Body of pancreas (tissue), 2 donors: ENCODE measurements around the gene CHD9NB.

DNA sequence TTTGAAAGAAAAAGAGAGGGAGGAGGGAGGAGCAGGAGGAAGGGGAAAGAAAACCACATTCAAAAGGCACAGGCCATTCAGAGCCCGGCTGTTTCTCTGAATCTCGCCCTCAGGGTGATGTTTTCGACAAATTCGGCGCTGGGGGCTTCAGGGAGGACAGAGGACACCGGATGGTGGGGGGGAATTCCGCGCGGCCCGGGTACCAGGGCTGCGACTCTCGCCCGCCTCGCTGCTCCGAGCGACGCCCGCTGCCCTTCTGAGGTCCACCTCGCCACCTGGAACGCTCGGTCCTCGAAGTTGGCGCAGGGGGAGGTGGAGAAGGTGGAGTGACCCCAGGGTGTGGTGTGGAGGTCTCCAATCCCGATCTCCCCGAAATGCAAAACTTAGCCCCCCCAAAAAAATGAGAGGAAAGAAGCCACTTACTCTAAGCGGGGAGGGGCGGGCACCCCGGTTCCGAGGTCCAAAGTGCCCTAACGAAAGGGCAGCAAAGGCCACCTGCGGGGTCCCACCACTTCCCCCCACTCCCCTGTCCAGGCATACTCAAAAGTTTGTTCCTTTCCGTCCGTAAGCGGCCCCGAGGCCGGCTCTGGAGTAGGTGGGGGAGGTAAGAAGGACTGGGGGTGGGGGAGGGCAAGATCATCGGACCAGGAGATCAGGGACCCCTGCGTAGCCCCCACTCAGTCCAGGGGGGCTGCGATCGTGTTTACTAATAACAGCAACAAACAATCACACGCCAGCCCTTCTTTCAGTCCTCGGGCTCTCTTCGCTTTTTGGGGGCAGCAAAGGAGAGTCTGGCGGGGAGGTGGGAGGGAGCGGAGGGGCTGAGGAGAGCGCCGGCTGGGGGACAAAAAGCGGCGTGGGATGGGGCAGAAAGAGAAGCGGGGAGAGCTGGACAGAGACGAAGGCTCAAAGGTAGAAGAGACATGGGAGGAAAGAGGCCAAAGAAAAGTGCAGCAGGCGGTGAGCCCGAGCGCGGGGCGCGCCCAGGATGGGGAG lies 1.0 kb downstream of the TOX3 start:
- PRO-cap = no peak
- RAMPAGE, long total RNA, 2 experiments = no peak in any of the 2 experiments

DNA sequence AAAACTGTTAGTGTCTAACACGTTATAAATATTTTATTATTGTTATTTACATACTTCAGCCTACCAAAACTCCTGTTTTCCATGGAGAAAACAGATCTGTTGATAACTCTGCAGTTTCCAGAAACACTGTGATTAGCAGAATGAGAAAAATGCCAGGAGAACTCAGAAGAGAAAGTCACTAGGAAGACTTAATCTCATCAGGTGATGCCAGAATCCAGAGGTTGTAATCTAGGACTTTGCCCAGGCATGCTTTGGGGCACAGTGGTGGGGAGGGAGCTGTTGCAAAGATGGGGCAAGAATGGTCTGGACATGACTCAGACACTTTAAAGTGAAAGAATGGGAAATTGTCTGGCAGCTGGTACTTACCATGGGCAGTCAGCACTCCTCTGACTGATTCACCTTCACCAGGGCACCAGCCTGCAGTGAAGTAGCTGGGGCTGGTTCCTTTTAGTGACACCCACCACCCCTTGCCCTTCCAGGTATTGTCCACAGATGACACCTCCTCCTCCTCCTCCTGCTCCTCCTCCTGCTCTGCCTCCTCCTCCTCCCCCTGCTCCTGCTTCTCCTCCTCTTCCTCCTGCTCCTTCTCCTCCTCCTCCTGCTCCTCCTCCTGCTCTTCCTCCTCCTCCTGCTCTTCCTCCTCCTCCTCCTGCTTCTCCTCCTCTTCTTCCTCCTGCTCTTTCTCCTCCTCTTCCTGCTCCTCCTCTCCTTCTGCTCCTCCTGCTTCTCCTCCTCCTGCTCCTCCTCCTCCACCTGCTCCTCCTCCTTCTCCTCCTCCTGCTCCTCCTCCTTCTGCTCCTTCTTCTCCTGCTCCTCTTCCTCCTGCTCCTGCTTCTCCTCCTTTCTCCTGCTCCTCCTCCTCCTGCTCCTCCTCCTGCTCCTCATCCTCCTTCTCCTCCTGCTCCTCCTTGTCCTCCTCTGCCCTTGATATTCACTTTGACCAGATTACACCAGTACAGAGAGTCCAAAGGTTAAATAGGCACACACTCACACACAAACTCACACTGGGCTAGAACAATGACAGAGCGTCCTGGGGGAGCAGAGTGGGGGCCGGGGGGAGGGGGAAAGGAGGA lies at the start of gene CHD9NB:
CHD9NB (minus strand) TSS at position 503 of the 1,073 bp plus-strand sequence.
- PRO-cap = no peak
- RAMPAGE, long total RNA, 2 experiments = no peak in any of the 2 experiments

DNA sequence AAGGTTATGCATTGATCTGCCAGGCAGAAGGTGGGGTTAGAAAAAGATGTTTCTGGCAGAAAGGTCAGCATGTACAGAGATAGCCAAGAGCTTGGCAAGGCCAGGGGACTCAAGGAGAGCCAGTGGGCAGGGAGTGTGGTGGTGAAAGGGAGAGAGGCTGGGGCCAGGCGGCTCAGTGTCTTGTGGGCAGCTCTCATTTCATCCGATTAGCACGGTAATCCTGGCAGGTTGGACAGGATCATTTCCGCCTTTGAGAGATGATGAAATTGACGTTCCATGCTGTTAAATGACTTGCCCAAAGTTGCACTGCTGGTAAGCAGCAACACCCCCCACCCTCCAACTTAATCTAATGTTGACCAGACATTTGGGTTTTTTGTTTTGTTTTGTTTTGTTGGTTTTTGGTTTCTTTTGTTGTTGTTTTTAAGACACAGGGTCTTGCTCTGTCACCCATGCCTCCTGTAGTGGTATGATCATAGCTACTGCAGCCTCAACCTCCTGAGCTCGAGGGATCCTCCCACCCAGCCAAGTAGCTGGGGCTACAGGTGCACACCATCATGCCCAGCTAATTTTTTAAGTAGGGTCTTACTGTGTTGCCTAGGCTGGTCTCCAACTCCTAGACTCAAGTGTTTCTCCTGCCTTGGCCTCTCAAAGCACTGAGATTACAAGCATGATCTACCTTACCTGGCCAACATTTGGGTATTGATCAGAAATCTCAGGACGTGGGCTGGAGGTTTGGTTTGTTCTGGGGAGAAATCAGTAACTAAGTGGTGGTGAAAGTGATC lies 3.9 kb downstream of the CHD9 start:
- PRO-cap = no peak
- RAMPAGE, long total RNA, 2 experiments = no peak in any of the 2 experiments

DNA sequence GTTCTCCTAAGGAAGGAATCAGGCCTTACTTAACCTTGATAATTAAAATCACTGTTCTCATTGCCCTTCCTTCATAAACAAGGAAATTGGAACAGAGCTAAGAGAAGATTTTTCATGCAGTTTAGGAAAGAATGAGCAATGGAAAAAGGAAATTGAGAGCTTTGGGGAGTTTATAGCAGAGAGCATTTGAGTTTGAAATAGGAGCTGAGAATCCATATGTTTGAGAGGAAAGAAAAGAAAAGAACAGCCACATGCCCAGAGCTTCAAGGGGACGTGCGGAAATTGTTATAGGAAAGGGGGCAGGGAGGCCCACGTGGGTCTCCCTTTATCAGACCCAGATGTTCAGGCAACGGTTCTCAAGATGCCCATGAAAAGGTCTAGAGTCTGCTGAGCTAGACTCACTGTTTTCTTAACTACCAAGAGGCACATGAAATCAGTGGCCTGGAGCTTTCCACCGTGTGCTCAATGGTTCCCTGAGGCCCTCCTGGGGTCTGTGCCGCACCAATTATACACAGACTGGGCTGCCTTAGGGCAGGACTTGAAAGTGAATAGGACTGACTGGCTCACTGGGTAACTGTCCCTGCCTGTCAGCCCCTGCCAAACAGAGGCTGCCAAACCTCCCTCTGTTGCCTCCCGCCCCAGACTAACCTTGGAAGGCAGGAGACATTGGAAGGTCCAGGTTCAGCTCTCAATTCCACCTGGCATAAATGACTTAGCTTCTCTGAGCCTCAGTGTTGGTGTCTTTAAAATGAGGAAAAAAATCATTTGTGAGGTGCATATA lies 31.3 kb downstream of the CHD9 start:
- PRO-cap = no peak
- RAMPAGE, long total RNA, 2 experiments = start-site peak on the plus strand in 1 of 2 experiments, centred at position 435 of the sequence, 11 reads per replicate

DNA sequence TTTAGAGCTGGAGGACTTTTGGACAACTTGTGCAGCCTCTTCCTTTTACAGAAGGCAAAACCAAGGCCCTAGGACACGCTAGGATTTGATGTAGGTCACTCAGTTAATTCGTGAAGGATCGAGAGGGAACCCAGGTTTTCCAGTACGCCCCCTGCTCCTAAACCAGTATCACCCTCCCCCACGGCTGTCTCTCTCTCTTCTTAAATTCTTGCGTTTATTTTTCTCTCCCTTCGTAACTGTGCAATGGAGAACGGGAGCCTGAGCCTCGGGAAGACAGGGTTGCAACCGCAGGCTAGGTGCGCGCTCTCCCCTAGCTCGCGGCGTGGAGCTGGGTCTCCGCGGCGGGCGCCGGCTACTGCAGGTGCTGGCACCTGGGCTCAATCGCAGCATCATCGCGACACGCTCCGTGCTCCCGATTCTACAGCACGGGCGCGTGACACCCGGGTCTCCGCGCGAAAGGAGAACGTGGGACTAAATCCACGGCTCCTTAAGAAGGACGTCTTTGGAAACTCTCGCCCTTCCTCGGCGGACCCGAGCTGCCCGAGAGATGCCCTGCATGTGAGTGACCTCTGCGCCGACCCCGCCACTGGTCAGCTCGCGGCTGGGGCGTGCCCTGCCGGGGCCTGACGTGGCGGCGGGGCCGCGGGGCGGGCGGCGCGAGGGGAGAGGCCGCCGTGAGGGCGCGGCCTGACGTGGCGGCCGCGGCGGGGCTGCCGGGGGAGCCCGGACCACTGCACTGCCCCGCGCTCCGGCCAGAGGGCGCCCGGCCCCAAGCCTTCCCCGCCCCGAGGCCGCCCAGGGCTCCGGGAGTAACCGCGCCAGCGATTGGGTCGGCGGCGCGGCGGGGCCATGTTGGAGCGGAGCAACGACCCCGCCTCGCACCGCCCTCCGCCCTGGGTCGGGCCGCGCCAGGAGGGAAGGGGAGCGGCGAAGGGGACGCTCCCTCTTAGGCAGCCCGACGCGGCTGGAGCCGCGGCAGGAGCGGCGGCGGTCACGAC lies 75.3 kb downstream of the CHD9 start:
- PRO-cap = unidirectional peak, plus-strand start at position 271 of the sequence; bidirectional peak, plus-strand start at position 693 of the sequence, minus-strand start at position 588 of the sequence; bidirectional peak, plus-strand start outside the sequence, minus-strand start at position 966 of the sequence
- RAMPAGE, long total RNA, 2 experiments = no peak in any of the 2 experiments

- PRO-cap = no peak
- RAMPAGE, long total RNA, 2 experiments = no peak in any of the 2 experiments
These were observed 188.9 kb upstream of the RBL2 start for GRCh38 chr16:53245305-53245926.

- PRO-cap = no peak
- RAMPAGE, long total RNA, 2 experiments = no peak in any of the 2 experiments
These were observed 346 bp upstream of the RBL2 start for GRCh38 chr16:53433946-53434304.

DNA sequence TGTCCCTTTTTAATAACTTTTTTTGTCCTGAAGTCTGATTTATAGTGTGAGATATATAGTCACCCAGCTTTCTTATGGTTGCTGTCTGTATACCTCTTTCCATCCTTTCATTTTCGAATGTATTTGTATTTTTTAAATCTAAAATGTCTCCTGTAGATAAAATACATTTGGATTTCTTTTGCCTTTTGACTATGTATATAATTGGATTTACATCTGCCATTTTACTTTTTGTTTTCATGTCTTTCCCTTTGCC lies 26.4 kb downstream of the AKTIP start:
- PRO-cap = no peak
- RAMPAGE, long total RNA, 2 experiments = no peak in any of the 2 experiments

- PRO-cap = no peak
- RAMPAGE, long total RNA, 2 experiments = no peak in any of the 2 experiments
These were observed 2.1 kb downstream of the AKTIP start for GRCh38 chr16:53500787-53501343.

GRCh38 chr16:53519361-53519692 lies 16.3 kb upstream of the AKTIP start:
- PRO-cap = no peak
- RAMPAGE, long total RNA, 2 experiments = no peak in any of the 2 experiments

DNA sequence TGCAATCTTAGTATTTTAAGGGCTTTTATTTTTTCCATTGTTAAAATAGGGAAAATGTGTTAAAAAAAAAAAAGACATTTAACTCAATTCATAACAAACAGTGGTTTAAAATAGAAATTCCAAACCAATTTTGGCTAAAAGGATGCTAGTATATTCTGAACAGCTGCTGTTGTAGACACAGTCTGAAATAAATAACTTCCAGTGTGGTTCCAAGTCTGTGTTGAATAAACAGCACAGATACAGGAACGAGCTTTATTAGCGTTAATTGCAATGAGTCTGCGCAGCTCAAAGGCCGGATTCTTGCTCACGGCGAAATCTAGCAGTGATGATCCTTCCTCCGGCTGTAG lies 46.8 kb upstream of the AKTIP start:
- PRO-cap = no peak
- RAMPAGE, long total RNA, 2 experiments = no peak in any of the 2 experiments

DNA sequence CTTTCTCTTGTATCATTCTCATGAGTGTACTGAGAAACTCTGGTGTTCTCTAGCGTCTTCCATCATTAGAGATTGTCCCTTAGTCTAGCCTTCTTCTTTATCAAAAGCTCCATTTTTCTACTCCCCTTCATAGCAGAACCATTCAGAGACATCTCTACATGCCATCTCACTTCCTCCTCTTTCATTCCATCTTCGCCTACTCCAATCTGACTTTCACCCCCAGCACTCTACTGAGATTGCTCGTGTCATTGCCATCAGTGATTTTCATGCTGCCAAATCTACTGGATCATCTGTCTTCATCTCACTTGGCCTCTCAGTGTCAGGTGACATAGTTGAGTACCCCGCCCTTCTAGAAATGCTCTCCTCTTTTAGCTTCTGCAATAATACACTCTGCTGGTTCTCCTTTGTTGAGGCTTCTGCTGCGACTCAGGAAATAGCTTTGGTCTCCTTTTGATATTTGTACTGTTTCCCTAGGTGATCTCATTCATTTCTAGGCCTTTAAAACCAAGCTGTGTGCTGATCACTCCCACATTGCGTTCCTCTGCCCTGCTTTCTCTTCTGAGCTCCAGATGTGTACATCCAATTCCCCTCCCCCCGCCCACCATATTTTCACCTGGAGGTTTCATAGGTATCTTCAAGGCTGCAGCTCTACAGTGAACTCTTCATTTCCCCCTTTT lies 119.1 kb downstream of the FTO start:
- PRO-cap = no peak
- RAMPAGE, long total RNA, 2 experiments = no peak in any of the 2 experiments

DNA sequence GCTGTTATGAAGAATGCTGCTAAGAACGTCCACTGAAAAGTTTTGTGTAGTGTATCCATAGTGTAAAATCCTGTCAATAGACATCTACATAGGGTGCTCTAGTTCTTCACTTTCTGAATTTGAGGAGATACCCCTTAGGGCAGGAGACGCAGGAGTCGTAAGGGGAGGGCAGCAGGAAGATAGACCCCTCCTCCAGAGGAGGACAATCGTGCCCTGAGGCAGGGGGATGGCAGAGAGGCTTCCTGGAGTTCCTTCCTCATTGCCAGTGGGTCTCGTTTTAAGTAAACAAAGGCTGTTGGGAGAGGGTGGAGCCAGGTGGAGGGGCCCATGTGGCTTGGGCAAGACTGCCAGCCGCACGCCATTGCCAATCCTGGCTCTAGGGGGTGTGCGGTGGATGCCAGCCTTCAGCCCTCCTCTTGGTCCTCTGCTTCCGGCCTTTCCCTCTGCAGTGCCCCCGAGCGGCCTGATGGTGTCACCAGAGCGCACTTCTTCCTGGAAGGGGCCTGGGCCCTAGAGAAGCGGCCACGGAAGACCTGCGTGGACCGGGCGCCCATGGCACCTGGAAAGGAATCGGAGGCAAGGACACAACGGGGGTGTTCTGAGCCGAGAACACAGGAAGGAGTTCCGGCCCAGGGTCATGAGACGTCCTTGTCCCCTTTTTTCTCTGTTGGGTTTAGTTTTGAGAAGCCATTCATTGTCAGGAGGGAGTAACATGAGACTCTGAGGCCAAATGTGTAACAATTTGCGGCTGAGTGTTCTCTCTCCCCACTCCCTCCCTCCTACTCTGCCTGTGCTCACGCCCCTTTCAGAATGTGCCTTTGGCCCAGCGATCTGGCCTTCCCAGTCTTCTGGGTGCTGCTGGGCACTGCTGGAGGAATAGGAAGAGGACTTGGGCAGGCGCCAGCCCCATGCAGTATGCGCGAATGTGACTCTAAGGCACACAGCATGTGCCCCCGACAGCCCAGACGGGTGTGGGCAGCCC lies 92.9 kb downstream of the IRX3 start:
- PRO-cap = no peak
- RAMPAGE, long total RNA, 2 experiments = no peak in any of the 2 experiments

DNA sequence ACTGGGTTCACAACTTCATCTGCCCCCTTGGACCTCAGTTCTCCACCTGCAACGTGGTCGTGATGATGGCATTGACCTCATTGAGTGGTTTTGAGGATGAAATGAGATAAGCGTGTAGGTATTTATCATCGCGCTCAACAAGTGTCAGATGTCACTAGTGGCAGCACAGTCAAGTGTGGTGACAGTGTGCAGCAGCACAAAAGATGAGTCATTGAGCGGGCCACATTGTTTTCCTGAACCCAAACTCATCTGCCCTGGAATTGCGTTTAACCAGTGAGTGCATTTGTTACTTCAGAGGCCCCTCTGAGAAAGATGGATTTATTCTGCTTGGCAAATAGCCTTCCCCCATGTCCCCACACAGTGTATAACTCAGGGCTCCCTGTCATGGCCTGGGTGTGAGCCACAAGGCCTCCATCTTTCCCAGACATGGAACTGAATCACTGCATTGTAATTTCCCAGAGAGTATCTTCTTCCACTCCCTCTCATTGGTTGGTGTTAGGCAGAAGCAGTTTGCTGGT lies 20.9 kb downstream of the IRX3 start:
- PRO-cap = no peak
- RAMPAGE, long total RNA, 2 experiments = no peak in any of the 2 experiments

DNA sequence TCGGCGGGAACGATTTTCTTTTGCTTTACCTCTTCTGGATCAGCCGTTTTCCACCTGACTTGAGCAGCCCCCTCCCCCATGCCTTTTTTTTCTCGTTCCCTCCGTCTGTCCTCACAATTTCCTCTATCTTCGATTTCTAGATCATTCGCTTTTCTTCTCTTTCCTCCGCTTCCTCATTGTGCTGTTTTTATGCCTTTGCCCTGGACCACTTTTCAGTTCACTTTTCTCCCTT lies 4.0 kb upstream of the IRX3 start:
- PRO-cap = no peak
- RAMPAGE, long total RNA, 2 experiments = no peak in any of the 2 experiments

DNA sequence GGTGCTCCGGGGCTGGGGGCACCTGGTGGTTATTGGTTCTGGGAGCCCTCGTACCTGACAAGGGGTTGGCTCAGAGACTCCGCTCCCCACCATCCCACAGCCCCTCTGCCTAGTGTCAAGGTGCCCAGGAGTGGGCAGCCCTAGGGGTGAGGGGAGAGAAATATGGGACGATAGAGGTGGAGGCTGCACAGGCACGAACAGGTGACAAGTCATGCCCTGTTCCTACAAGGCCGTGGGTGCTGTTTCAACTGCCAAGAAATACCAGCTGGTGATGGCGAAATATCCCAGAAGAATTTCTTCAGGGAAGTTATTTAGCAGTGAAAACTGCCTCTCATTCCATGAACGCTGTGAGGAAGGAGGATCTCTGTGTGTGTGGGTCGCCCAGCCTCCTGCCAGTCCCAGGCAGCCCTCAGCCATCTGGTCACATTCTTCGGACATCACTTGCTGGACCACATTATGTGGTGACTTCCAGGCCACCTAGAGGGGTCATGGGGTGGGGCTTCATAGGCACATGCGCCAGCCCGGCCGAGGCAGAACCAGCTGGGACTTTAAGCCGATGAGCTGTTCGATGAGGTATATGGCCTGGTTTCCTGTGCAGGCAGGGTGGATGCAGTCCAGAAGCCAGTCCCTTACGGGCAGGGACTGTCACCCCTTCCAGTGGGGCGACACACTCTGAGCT lies 55.7 kb upstream of the IRX3 start:
- PRO-cap = no peak
- RAMPAGE, long total RNA, 2 experiments = no peak in any of the 2 experiments

DNA sequence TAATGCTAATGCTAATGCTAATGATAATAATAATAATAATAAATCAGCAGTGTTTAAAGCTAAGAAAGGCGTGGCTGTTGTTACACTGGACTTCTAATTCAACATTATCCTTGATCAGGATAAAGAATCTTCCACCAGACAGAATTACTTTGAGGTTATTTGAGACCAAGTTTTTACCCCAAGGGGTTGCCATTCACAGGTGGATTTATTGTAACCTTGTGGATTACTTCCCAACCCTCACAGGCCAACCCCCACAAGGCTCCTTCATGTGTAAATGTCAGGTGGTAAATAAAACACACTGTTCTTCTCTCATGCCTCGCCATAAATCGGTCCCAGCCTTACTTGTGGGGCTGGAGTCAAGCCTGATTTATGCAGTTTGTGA lies 98.5 kb upstream of the IRX3 start:
- PRO-cap = no peak
- RAMPAGE, long total RNA, 2 experiments = no peak in any of the 2 experiments

DNA sequence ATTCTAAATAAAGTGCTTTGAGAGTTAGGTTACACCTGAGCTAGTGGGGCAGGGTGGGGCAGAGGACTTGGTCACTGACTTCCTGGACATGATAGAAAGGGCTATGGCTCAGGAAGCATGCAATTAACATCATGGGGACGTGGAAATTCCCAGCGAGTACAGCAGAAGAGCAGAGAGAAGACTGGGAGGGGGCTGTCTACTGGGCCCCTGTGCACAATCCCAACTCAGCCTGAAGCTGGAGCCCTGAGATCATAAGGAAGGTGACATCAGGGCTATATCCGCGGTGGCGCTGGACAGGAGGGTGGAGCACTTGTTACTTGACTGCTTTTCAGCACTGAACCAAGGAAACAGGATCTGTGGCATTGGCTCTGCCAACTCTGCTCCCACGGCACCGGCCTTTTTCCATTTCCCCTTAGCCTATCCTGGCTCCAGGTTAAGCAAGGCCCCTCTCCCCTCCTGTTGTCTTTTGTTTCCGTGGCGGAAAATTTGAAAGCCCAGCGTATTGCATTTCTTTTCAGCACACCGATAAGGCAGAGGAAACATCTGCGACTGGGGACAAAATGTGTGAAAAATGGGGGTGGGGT lies 124.9 kb upstream of the IRX3 start:
- PRO-cap = no peak
- RAMPAGE, long total RNA, 2 experiments = no peak in any of the 2 experiments

- PRO-cap = no peak
- RAMPAGE, long total RNA, 2 experiments = no peak in any of the 2 experiments
These were observed 83.9 kb upstream of the IRX5 start for GRCh38 chr16:54846773-54847089.

DNA sequence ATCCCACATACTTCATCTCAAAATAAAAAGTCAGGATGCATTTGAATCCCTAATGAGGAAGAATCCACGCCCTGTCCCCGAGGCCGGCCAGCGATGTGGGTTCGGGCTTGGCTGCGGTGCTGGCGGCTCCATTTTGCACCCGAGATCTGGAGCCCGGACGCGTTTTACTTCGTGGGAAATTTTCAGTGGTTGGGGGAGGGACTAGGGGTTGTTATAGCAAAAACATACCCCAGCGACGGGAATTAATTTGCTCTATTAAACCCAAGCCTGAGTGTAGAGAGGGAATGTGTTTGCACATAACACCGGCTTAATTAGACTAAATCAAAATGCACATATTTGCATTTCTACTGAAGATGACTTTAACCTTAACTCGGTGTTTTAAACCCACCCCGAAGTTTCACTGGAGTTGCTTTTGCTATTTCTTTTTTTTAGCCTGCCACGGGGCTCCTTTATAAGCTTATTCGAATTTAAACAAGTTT lies 4.8 kb downstream of the IRX5 start:
- PRO-cap = no peak
- RAMPAGE, long total RNA, 2 experiments = no peak in any of the 2 experiments